Endothelial cell of umbilical vein (primary cell): ENCODE measurements around the genes MYPOP, CCDC8, PNMA8B, ZC3H4 and CCDC9.

DNA sequence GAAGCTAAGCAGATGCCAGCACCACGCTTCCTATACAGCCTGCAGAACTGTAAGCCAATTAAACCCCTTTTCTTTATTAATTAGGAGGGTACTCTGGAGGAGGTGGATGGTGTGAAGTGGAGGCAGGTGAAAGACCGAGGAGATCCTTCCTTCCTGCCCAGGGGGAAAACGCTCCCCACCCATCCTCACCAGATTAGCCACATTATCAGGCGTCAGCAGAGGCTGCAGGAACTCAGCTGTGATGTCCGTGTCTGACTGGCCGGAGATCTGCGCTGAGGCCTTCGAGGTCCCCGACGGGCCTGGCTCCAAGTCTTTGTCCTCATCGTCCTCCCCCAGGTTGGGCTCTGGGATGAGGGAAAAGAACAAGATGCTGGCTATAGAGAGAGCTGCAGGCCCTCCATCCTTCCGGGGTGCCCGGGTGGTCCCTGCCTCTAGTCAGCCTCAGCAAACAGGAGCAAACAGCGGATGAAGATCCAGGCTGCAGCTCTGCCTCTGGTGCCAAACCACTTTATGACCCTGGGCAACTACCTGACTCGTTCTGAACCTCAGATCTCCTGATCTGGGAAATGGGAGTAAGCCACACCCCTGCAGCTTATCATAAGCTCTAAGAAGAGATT lies 23.3 kb upstream of the RSPH6A start:
- PRO-cap, result no peak
CAGE:
- cytosol, long polyA minus RNA, result no peak
- cytosol, long polyA plus RNA, result no peak
- long polyA plus RNA, result no peak
- nucleus, long polyA minus RNA, result no peak
- nucleus, long polyA plus RNA, result no peak

GRCh38 chr19:45902294-45903626 lies at the start of gene MYPOP:
TSS of gene MYPOP (minus strand) at chr19:45902613.
- PRO-cap, result bidirectional peak, plus-strand start at chr19:45902910, minus-strand start at chr19:45902611
CAGE:
- cytosol, long polyA minus RNA, result no peak
- cytosol, long polyA plus RNA, result no peak
- long polyA plus RNA, result no peak
- nucleus, long polyA minus RNA, result no peak
- nucleus, long polyA plus RNA, result no peak

DNA sequence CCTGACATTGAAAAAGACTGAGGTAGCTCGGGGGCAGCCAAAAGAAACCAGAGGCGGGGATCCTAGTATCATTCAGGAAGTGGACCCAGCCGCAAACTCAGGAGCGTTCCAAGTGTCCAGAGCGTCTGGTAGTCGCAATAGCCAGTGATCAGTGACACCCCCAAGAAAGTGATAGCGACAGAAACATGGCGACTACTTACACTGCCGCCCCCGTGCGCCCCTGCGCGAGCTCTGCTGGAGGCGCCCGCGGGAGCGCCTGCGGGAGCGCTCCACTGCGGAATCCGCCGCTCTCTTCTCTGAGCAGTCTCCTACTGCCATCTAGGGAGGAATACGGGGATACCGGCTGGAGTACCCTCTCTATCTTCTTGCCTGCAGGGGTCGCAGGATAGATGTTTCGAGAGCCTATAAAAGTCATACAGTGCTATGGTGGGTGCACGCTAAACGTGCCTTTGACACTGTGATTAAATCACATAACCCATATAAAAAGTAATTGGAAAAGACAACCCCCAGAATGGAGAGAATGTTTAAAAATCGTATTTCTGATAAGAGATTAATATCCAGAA lies 36.7 kb upstream of the IGFL4 start:
- PRO-cap, result no peak
CAGE:
- cytosol, long polyA minus RNA, result no peak
- cytosol, long polyA plus RNA, result no peak
- long polyA plus RNA, result no peak
- nucleus, long polyA minus RNA, result no peak
- nucleus, long polyA plus RNA, result no peak

DNA sequence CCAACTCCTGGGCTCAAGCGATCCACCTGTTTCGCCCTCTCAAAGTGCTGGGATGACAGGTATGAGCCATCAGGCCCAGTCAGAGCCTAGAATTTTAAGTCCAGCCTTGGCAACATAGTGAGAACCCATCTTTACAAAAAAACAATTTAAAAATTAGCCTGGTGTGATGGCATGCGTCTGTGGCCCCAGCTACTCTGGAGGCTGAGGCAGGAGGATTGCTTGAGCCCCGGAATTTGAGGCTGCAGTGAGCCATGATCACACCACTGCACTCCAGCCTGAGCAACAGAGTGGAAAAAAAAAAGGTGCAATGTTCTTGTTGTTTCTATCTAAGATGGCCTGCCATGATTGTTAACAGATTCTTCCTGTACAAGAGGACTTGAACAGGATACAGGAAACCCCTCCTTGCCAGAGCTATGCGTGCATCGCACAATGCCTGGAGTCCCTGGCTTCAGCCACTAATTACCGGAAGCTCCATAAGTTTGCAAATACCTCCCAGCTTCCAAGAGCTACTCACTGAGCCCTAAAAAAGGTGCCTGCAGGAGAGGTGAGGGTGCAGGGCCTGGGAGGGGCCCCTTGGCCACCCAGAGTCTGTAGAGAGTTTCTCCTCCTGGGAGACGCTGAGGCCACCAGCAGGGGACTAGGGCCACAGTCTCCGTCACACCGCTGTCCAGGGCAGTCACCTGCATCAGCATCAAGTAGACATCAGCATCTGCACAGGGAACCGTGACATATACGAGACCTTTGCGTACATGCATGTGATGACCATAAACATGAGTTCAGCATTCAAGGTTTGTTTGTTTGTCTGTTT lies 13.1 kb upstream of the HIF3A start:
- PRO-cap, result no peak
CAGE:
- cytosol, long polyA minus RNA, result no peak
- cytosol, long polyA plus RNA, result no peak
- long polyA plus RNA, result no peak
- nucleus, long polyA minus RNA, result no peak
- nucleus, long polyA plus RNA, result no peak

- PRO-cap, result bidirectional peak, plus-strand start at chr19:46413749, minus-strand start at chr19:46413564
CAGE:
- cytosol, long polyA minus RNA, result no peak
- cytosol, long polyA plus RNA, result no peak
- long polyA plus RNA, result no peak
- nucleus, long polyA minus RNA, result no peak
- nucleus, long polyA plus RNA, result no peak
Observed at GRCh38 chr19:46412976-46413912, at the start of gene CCDC8. TSS of gene CCDC8 (minus strand) at chr19:46413564.

DNA sequence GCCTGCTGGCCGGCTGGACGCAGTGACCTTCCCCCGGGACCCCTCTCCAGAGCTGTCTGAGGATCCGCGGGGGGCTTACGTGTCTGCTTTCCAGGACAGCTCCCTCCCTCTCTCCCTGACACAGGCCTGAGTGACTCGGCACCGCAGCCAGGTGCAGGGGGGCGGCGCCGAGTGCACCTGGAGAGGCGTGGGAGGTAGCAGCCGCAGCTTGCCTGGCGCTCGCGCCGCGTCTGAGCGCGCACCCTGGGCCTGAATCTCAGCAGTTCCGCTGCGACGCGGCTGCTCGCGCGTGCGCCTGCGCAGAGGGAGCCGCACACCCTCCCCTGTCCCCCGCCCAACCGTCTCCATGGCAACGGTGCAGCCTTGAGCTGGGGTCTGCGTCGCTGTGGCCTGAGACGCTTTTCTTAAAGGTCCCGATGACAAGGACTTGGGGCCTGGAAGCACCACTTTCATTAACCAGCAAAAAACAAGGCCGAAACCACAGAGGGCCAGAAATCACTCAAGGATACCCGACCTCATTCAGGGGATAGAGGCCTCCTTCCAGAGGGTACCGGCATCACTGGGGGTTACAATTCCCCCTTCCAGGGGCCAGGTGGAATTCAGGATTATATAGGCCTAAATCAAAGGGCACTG lies at the start of gene PNMA8B:
Gene PNMA8B, minus strand, starts transcription at position 232 of the 633 bp plus-strand sequence.
- PRO-cap, result no peak
CAGE:
- cytosol, long polyA minus RNA, result no peak
- cytosol, long polyA plus RNA, result no peak
- long polyA plus RNA, result no peak
- nucleus, long polyA minus RNA, result no peak
- nucleus, long polyA plus RNA, result no peak

DNA sequence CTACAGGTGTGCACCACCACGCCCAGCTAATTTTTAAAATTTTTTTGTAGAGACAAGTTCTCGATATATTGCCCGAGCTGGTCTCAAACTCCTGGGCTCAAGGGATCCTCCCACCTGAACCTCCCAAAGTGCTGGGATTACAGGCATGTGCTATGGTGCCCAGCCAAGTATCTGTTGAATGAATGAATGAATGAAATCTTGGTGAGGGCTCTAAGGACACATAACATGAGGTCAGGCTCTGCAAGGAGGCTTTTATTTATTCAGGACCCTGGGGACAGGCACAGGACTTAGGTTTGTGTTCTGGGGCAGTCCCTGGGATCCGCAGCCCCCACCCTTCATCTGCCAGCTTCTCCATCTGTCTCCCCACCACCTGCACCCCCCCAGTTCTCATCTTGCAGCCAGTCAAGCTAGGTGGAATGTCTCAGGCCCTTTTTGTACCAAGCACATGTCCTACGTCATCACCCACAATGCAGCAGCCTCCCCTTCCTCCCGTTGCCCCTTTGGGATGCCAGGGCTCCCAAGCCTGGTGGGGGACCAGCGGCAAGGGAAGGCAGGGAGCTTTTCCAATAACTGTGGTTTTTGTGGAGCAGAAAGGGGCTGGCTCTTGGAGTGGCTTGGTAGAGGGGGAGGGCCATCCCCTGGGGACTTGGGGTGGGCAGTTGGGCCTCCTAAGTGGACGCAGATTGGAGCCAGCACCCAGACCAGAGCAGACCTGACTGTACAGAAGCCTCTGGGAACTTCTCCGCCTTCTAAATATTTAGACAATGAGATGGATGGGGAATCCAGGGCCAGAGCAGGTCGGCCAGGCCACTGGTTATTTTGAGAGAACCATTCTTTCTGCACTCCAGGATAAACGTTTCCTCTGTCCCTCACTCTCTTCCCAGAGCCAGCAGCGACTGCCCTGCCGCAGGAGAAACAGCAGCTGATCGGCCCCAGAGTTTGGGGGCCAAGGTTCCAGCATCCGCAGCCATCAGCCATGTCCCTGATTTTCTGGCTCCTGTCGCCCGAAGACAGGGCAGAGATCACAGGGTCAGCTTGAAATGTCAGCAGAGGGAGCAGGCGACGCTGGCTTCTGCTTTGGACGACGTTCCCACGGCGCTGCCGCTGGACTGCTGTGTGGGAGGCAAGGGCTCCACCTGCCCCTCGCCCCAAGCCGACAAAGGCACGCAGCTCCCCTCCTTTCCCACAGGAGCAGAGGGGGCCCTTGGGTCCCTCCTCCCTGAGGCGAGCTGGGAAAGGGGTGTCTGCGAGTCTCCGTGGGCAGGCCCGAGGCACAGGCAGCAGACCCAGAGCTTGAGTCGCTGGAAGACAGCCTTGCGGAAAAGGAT lies 4.2 kb downstream of the PTGIR start:
- PRO-cap, result no peak
CAGE:
- cytosol, long polyA minus RNA, result no peak
- cytosol, long polyA plus RNA, result no peak
- long polyA plus RNA, result no peak
- nucleus, long polyA minus RNA, result no peak
- nucleus, long polyA plus RNA, result no peak

GRCh38 chr19:46658965-46660174 lies 1.6 kb downstream of the DACT3 start:
- PRO-cap, result no peak
CAGE:
- cytosol, long polyA minus RNA, result no peak
- cytosol, long polyA plus RNA, result no peak
- long polyA plus RNA, result no peak
- nucleus, long polyA minus RNA, result no peak
- nucleus, long polyA plus RNA, result no peak

DNA sequence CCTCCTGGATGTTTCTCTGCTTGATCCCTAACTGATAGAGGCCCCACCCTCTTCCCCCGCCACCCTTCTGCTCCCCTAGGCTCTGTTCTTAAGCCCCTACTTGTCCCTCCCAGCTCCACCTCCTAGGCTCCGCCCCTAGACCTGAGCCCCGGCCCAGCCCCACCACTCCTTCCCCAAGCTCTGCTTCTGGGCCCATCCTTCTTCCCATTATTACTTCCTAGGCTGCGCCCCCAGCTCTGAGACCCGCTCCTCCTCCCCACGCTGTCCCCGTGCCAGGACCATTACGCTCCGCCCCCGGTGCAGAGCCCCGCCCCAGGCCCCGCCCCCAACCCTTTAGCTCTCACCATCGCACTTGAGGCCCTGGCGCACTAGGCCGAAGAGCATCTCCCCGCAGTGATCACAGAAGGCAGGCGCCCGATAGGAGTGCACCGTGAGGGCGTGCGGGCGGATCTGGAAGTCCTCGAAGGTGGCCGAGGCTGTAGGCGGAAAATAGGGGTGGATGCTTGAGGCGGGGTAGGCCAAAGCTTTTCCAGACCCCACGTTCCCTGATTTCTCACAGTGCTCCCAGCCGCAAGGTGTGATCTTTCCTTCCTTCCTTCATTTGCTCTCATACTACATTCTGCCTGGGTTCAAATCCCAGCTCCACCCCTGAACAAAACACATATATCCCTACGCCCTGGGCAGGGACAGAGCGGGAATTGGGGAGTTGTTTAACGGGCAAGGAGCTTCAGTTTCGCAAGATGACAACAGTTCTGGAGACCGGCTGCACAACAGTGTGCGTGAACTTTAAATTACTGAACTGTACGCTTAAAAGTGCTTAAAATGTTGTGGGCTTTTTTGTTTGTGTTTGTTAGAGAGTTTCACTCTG lies 6.1 kb downstream of the PRKD2 start:
- PRO-cap, result no peak
CAGE:
- cytosol, long polyA minus RNA, result no peak
- cytosol, long polyA plus RNA, result no peak
- long polyA plus RNA, result no peak
- nucleus, long polyA minus RNA, result no peak
- nucleus, long polyA plus RNA, result no peak

- PRO-cap, result bidirectional peak, plus-strand start at chr19:46731297, minus-strand start at chr19:46731105
CAGE:
- cytosol, long polyA minus RNA, result no peak
- cytosol, long polyA plus RNA, result no peak
- long polyA plus RNA, result no peak
- nucleus, long polyA minus RNA, result no peak
- nucleus, long polyA plus RNA, result no peak
Observed at GRCh38 chr19:46730571-46731574, 14.0 kb upstream of the PRKD2 start.

- PRO-cap, result bidirectional peak, plus-strand start at chr19:46856298, minus-strand start at chr19:46856137; unidirectional peak, minus-strand start at chr19:46856534
CAGE:
- cytosol, long polyA minus RNA, result no peak
- cytosol, long polyA plus RNA, result no peak
- long polyA plus RNA, result no peak
- nucleus, long polyA minus RNA, result no peak
- nucleus, long polyA plus RNA, result no peak
Observed at GRCh38 chr19:46856071-46856853, 4.5 kb upstream of the ARHGAP35 start.

- PRO-cap, result no peak
CAGE:
- cytosol, long polyA minus RNA, result no peak
- cytosol, long polyA plus RNA, result no peak
- long polyA plus RNA, result no peak
- nucleus, long polyA minus RNA, result no peak
- nucleus, long polyA plus RNA, result no peak
Observed at GRCh38 chr19:46944678-46945663, 74.7 kb upstream of the NPAS1 start.

DNA sequence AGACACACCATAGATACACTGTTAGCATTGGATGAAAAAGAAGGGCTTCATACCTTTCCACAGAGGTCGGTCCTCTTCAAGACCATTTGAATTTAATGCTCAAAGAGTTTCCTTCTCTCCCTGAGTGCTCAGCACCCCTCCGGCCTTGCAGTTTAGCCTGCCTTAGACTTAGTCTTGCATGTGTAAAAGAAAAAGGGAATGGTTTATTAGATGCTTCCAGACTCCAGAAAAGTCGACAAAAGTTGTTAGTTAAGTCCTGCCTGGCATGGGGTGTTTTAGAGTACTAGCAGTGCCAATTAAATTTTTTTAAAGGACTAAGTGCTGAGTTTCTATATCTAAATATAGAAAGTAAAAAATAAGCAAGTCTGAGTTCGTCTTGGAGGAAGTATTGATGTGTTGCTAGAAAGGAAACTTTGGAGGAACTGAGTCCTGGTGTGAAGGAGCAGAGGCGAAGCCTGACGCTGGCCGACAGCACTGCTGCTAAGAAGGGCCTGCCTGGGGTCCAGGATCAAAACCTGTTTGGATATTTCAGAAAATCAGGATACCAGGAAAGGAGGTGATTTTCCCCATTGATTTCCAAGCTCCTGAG lies 38.5 kb upstream of the NPAS1 start:
- PRO-cap, result no peak
CAGE:
- cytosol, long polyA minus RNA, result no peak
- cytosol, long polyA plus RNA, result no peak
- long polyA plus RNA, result no peak
- nucleus, long polyA minus RNA, result no peak
- nucleus, long polyA plus RNA, result no peak

GRCh38 chr19:46981641-46982181 lies 37.9 kb upstream of the NPAS1 start:
- PRO-cap, result no peak
CAGE:
- cytosol, long polyA minus RNA, result no peak
- cytosol, long polyA plus RNA, result no peak
- long polyA plus RNA, result no peak
- nucleus, long polyA minus RNA, result no peak
- nucleus, long polyA plus RNA, result no peak

DNA sequence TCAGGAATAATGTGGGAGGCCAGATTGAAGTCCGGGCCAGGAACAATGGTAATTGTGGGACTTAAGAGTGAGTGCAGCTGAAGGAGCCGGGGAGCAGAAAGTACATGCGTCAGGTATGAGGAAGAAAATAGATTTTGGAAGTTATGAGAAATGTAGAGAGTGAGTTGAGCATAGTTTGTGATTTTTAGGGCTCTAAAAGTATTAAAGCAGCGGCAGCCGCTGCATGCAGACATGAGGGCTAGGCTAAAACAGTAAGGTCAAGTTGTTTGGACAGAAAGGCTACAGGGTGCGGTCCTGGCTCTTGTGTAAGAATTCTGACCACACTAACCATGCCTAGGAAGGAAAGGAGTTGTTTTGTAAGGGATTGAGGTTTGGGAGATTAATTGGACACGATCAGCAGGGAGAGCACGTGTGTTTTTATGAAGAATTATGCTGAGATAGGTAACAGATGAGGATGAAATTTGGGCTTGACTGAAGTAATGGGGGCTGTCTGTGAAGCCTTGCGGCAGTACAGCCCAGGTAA lies 3.3 kb upstream of the TMEM160 start:
- PRO-cap, result no peak
CAGE:
- cytosol, long polyA minus RNA, result no peak
- cytosol, long polyA plus RNA, result no peak
- long polyA plus RNA, result no peak
- nucleus, long polyA minus RNA, result no peak
- nucleus, long polyA plus RNA, result no peak

GRCh38 chr19:47111667-47112073 lies 1.9 kb downstream of the ZC3H4 start:
- PRO-cap, result no peak
CAGE:
- cytosol, long polyA minus RNA, result no peak
- cytosol, long polyA plus RNA, result no peak
- long polyA plus RNA, result no peak
- nucleus, long polyA minus RNA, result no peak
- nucleus, long polyA plus RNA, result no peak

GRCh38 chr19:47113653-47114349 lies at the start of gene ZC3H4:
TSS of gene ZC3H4 (minus strand) at chr19:47113776.
- PRO-cap, result bidirectional peak, plus-strand start at chr19:47113859, minus-strand start at chr19:47113766
CAGE:
- cytosol, long polyA minus RNA, result start-site peak on the minus strand at chr19:47113745-47113809, 10 reads
- cytosol, long polyA plus RNA, result no peak
- long polyA plus RNA, result no peak
- nucleus, long polyA minus RNA, result start-site peak on the minus strand at chr19:47113697-47113825, 130 reads
- nucleus, long polyA plus RNA, result no peak

- PRO-cap, result bidirectional peak, plus-strand start at chr19:47256549, minus-strand start at chr19:47256425
CAGE:
- cytosol, long polyA minus RNA, result no peak
- cytosol, long polyA plus RNA, result start-site peak on the plus strand at chr19:47256524-47256562, 42 and 27 reads in 2 replicates
- long polyA plus RNA, result no peak
- nucleus, long polyA minus RNA, result start-site peak on the plus strand at chr19:47256544-47256564, 160 reads
- nucleus, long polyA plus RNA, result start-site peak on the plus strand at chr19:47256524-47256568, 83 and 188 reads in 2 replicates
Observed at GRCh38 chr19:47255915-47256625, at the start of gene CCDC9. TSS of gene CCDC9 (plus strand) at chr19:47256525.

DNA sequence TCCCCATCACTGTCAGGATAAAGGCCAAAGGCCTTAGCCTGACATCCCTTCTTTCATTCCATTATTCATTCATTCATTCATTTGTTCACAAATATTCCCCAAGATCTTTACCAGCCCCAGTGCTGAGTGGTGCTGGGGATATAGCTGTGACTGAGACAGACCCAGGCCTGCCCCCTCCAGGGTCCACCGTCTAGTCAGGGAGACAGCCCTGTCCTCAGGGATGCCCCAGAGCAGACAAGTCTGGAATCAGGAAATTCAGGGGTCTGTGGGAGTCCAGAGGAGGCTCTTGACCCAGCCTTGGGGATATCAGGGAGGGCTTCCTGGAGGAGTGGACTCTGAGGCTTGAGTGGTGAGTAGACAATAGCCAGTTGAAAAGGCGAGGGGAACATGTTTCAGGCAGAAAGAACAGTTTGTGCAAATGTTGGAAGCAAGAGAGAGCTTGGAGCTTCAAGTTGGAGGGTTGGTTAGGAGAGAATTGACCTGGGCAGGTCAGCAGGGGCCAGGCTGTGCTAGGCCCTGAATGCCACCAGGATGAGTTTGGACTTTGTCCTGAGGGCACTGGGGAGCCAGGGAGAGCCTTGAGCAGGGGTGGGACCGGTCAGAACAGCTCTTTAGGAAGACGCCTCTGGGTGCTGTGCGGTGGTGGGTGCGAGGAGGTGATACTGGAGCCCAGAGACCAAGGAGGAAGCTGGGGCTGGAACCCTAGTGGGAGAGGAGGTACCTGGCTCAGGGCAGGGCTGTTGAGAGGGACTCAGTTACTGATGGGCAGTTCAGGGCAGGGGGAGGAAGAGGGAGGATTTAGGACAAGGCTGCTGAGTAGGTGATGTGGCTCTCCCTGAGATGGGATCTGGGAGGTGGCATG lies 2.7 kb downstream of the CCDC9 start:
- PRO-cap, result no peak
CAGE:
- cytosol, long polyA minus RNA, result no peak
- cytosol, long polyA plus RNA, result no peak
- long polyA plus RNA, result no peak
- nucleus, long polyA minus RNA, result start-site peak on the plus strand centred at position 379 of the sequence, 239 bp wide, 31 reads
- nucleus, long polyA plus RNA, result no peak

- PRO-cap, result no peak
CAGE:
- cytosol, long polyA minus RNA, result no peak
- cytosol, long polyA plus RNA, result no peak
- long polyA plus RNA, result no peak
- nucleus, long polyA minus RNA, result no peak
- nucleus, long polyA plus RNA, result no peak
Observed at GRCh38 chr19:47259718-47260846, 3.8 kb downstream of the CCDC9 start.